Ovary (tissue), 7 donors: ENCODE measurements around the genes LRRC3C, THRA and CDC6.

- PRO-cap, 7 experiments, result no peak in any of the 7 experiments
- RAMPAGE, long total RNA, 2 experiments, result no peak in any of the 2 experiments
Measured at GRCh38 chr17:39924776-39925936, 2.2 kb downstream of the ORMDL3 start.

DNA sequence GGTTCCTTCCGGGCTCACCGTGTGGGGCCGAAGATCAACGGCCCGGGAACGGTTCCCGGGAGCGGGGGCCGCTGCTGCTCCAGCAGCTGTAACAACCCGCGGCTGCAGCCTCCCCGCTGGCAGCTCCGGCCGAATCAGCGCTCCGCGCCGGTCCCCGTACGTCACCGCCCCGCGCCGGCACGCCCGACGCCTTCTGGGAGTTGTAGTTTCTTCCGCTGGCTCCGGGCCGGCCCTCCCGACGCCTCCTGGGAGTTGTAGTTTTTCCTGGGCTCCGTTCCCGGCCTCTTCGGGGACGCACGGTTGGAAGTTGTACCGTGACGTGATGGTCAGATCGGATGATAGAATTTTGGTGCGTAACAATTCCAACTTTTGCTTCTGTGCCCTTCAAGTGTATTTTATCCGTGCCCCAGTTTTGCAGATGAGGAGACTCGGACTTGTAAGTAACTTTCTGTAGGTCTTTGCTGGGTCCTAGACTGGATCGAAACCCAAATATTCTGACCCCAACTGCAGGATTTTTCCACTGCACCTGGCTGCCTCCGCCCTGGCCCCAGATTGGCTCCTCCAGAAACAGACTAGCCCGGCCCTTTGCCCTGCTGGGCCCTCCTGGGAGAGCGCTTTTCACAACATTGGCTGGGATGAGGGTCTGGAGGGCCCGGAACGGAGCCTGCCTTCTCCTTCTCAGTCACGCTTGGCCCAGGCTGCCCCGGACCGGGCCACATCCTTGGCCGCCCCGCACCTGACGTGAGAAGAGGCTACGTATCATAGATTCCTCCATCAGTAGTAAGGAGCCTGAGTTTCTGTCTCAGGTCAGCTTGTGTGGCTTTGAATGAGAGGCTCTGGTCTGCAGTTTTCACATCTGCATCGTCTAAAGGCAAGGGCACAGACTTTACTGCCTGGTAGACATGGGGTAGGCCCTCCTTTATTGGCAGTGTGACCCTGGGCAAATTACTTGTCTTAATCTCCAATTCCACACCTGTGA, at the start of gene LRRC3C:
TSS of gene LRRC3C (plus strand) at position 267 of the 979 bp plus-strand sequence.
- PRO-cap, 7 experiments, result peak in 7 of 7 experiments; most common plus-strand start position 633 of the sequence (in 5); most common minus-strand start position 136 of the sequence (in 5)
- RAMPAGE, long total RNA, 2 experiments, result start-site peak on the plus strand in 2 of 2 experiments, centred at positions 277 to 280 of the sequence, 29 to 39 reads per replicate; start-site peak on the minus strand in 2 of 2 experiments, centred at position 95 of the sequence, 556 to 669 reads per replicate

DNA sequence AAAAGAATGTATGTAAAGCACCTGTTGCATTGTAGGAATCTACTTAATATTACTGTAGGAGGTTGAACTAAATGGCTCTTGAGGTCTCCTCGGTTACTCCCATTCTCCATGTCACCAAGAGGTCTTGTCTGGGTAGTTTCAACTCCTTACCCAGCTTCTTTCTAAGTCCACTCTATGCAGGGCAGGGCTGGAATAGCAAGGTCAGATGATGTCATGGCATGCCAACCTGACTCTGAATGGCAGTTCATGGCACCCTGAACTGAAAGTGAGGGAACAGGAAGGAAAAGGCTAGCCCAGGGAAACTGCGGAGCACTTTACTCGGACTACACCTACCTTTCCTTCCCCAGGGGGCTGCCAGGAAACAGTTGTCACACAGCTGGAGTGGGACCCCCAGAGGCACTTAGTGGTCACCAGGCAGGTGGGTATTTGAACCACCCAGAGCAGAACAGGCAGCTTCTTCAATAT, 973 bp downstream of the LRRC3C start:
- PRO-cap, 7 experiments, result no peak in any of the 7 experiments
- RAMPAGE, long total RNA, 2 experiments, result no peak in any of the 2 experiments

DNA sequence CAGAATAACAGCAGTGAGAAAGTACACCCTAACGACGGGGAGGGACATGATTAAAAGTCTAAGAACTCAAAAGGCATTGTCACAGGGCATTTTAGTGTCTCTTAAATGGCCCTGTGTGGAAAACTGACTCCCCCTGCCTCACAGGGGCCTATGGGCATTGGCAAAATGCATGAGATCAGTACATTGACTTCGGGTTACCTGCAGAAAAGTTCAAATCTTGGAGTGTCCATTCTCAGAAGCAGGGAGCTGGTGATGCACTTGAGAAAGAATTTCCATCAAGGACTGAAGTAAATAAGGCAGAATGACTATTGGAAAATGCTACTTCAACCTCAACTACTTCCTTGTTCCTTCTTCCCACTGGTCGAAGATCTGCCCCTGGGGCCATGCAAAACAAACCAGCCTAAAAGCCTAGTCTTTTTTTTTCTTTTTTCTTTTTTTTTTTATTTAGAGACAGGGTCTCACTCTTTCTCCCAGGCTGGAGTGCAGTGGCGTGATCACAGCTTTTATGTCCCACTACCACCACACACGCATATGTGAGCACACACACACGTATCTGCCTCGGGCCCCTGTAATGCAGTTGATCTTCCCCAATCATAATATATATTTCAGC, 13.8 kb upstream of the GSDMA start:
- PRO-cap, 7 experiments, result no peak in any of the 7 experiments
- RAMPAGE, long total RNA, 2 experiments, result no peak in any of the 2 experiments

DNA sequence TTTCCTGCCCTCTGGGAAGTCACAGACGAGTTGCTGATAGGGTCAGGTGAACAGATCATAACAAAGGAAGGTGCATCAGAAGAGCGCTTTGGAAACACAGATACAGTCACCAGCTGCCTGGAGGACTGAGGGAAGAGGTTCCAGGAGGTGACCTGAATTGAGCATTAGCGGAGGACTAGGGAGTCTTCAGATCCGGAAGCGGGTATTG, 1.1 kb downstream of the GSDMA start:
- PRO-cap, 7 experiments, result no peak in any of the 7 experiments
- RAMPAGE, long total RNA, 2 experiments, result no peak in any of the 2 experiments

DNA sequence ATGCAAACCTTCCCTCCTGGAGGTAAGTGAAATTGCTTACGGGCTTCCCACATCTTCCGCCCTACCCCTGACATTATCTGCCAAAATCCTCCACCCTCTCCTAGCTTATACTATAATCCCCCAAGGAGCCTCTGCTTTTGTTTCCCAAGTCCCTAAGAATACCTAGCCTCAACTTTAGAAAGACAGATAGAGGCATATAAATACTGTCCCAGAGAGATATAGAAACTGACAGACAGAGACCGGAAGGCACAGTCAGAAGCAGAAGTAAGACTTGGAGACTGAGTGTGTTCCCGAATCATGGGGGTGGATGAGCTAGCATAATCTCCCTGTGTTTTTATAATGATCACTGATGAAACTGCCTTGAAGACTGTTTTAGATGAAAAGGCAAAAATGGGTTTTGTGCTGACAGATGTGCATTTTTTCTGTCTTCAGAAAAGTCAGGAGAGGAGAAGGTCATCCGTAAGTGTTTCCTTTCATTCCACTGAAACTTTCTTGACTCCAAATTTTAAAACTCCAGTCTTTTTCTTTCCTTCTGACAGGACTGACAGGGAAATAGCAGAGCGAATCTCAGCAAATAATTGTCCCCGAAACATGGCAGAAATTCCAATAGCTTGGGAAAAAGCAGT, 8.3 kb upstream of the PSMD3 start:
- PRO-cap, 7 experiments, result no peak in any of the 7 experiments
- RAMPAGE, long total RNA, 2 experiments, result no peak in any of the 2 experiments

GRCh38 chr17:40017313-40018130, 2.3 kb downstream of the CSF3 start:
- PRO-cap, 7 experiments, result no peak in any of the 7 experiments
- RAMPAGE, long total RNA, 2 experiments, result no peak in any of the 2 experiments

- PRO-cap, 7 experiments, result no peak in any of the 7 experiments
- RAMPAGE, long total RNA, 2 experiments, result no peak in any of the 2 experiments
Measured at GRCh38 chr17:40018131-40018510, 2.9 kb downstream of the CSF3 start.

DNA sequence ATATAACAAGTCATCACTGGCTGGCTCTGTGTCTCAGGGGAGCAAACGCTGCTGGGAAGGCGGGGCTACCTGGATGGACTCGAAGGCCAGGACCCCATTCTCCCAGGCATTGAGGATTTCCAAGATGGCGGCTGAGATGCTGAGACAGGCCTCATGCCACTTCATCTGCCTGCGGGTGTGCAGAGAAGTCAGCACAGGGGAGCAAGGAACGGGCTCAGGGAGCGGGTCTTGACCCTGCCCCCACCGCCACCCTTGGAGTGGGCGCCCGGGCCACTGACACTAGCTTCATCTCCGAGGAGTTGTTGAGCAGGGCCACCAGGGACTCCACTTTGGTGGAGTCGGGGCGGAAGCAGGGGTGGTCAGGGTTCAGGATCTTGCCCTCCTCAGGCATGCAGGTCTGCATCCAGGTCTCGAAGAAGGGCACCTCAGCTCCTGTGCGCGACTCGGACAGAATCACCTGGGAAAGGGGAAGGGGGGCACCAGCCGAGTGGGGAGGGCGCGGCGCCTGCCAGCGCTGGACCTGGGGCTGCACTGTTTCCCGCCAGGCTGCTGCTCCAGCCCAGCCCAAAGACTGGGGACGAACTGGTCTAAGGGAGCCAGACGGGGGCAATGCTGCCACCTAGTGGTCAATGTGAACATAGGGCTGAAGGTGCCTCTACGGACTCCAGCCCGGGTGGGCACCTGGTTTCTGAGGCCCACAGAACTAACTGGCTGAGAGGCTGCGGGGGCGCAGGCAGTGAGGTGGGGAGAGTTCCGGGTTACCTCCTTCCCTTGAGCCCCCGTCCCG, 11.5 kb downstream of the CSF3 start:
- PRO-cap, 7 experiments, result no peak in any of the 7 experiments
- RAMPAGE, long total RNA, 2 experiments, result no peak in any of the 2 experiments

GRCh38 chr17:40032258-40033039, 17.2 kb downstream of the CSF3 start:
- PRO-cap, 7 experiments, result no peak in any of the 7 experiments
- RAMPAGE, long total RNA, 2 experiments, result no peak in any of the 2 experiments

GRCh38 chr17:40062243-40062628, 529 bp upstream of the THRA start:
- PRO-cap, 7 experiments, result no peak in any of the 7 experiments
- RAMPAGE, long total RNA, 2 experiments, result no peak in any of the 2 experiments

DNA sequence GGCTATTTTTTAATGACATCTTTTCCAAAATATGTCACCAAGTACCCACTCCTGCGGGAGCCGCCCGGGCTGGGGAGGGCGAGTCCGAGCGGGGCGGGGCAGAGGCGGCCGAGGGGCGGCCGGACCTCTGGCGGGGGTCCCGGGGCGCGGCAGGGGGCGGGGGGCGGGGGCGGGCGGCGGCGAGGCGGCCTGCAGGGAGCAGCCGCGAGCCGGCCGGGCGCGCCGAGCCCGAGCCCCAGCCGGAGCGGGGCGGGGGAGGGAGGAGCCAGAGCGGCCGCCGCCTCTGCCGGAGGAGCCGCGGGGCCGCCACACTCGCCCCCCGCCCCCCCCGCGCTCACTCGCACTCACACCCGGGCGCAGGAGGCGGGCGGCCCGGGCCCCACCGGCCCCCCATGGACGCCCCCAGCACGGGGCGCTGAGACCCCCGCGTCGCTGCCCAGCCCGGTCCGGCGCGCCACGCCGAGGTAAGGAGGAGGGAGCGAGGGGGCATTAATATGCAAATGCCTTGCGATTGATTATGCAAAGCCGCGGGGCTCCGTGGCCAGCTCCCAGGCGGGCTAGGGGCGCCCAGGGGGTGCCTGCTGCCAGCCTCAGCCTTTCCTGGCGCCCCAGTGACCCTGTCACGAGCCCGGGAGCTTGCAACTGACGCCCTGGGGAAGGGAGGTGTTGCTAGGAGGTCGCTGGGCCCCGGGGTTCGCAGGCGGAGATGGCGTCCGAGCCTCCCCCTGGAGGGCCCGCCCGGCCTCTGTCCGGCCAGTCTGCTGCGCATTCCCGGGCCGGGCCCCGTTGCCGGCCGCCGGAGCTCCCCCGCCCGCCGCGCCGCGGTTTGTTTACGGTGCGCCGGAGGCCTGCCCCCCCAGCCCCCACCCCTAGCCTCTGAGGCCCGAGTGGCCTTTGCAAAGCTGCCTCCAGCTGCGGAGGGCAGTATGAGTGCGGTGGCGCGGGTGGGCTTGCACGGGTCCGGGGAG, at the start of gene THRA:
TSS of gene THRA (plus strand) at position 337 of the 968 bp plus-strand sequence.
- PRO-cap, 7 experiments, result peak in 7 of 7 experiments; most common plus-strand start position 268 of the sequence (in 4); most common minus-strand start position 747 of the sequence (in 7)
- RAMPAGE, long total RNA, 2 experiments, result no peak in any of the 2 experiments

- PRO-cap, 7 experiments, result peak in 3 of 7 experiments; most common plus-strand start chr17:40065833 (in 3)
- RAMPAGE, long total RNA, 2 experiments, result no peak in any of the 2 experiments
Measured at GRCh38 chr17:40065765-40066231, 3.0 kb downstream of the THRA start.

DNA sequence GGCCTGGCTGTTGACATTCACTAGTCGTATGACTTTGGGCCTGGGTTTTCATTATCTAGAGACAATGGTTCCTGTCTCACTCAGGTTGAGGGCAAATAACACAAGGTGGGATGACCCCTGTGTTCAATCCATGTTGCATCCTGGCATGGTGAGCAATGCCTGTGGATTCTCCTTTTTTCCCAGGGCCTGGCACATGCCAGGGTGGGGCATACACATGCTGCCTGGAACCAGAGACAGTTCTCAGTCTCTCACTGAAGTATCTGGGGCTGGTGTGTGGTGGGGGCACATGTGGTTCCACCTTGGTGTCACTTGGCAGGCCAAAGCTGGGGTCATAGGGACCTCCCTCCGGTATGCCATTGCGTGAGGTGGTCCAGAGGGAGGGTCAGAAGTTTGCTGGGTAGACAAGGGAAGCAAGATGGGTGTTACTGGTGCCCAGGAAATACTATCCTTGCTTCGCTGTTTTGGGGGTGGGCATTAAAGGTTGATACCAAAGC, 5.5 kb downstream of the THRA start:
- PRO-cap, 7 experiments, result no peak in any of the 7 experiments
- RAMPAGE, long total RNA, 2 experiments, result no peak in any of the 2 experiments

GRCh38 chr17:40074183-40074847, 11.6 kb downstream of the THRA start:
- PRO-cap, 7 experiments, result no peak in any of the 7 experiments
- RAMPAGE, long total RNA, 2 experiments, result no peak in any of the 2 experiments

DNA sequence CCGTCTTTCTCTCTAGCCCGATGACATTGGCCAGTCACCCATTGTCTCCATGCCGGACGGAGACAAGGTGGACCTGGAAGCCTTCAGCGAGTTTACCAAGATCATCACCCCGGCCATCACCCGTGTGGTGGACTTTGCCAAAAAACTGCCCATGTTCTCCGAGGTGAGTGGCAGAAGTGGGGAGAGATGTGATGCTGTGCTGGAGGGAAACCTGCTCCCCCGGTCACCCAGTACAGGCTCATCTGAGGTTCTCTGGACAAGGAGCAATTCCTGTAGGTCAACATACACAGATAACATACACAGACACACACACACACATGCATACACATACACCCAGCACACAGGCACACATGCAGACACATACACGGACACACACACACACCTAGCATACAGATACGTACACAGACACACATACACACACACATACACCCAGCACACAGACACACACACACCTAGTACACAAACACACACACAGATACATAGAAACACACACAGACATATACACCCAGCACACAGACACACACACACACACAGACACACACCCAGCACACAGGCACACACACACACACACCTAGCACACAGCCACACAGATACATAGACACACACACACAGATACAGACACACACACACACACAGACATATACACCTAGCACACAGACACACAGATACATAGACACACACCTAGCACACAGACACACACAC, 13.5 kb downstream of the NR1D1 start:
- PRO-cap, 7 experiments, result no peak in any of the 7 experiments
- RAMPAGE, long total RNA, 2 experiments, result no peak in any of the 2 experiments

GRCh38 chr17:40122918-40123592, 1.3 kb downstream of the MSL1 start:
- PRO-cap, 7 experiments, result peak in 5 of 7 experiments; most common plus-strand start chr17:40123475 (in 1); most common minus-strand start chr17:40123315 (in 2)
- RAMPAGE, long total RNA, 2 experiments, result no peak in any of the 2 experiments

GRCh38 chr17:40149009-40149704, 8.8 kb downstream of the CASC3 start:
- PRO-cap, 7 experiments, result no peak in any of the 7 experiments
- RAMPAGE, long total RNA, 2 experiments, result no peak in any of the 2 experiments

DNA sequence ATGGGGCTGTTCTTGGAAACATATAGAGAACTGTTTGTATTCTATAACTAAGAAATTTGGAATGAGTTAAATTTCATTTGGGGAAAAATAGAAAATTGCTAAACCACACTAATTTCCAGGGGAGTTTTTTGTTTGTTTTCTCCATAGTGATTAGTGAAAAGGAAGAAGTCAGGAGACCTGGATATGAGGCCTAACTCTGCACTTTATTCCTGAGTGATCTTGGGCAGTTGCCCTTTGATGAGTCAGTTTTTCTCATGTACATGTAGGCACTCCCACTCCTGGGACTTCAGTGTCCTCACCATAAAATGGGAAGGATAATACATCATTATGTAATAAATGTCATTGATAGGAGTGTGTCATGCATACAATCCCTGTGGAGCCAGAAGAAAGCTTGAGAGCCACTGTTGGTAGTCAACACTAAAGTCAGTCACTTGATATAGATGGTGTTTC, 32.4 kb downstream of the WIPF2 start:
- PRO-cap, 7 experiments, result no peak in any of the 7 experiments
- RAMPAGE, long total RNA, 2 experiments, result no peak in any of the 2 experiments

DNA sequence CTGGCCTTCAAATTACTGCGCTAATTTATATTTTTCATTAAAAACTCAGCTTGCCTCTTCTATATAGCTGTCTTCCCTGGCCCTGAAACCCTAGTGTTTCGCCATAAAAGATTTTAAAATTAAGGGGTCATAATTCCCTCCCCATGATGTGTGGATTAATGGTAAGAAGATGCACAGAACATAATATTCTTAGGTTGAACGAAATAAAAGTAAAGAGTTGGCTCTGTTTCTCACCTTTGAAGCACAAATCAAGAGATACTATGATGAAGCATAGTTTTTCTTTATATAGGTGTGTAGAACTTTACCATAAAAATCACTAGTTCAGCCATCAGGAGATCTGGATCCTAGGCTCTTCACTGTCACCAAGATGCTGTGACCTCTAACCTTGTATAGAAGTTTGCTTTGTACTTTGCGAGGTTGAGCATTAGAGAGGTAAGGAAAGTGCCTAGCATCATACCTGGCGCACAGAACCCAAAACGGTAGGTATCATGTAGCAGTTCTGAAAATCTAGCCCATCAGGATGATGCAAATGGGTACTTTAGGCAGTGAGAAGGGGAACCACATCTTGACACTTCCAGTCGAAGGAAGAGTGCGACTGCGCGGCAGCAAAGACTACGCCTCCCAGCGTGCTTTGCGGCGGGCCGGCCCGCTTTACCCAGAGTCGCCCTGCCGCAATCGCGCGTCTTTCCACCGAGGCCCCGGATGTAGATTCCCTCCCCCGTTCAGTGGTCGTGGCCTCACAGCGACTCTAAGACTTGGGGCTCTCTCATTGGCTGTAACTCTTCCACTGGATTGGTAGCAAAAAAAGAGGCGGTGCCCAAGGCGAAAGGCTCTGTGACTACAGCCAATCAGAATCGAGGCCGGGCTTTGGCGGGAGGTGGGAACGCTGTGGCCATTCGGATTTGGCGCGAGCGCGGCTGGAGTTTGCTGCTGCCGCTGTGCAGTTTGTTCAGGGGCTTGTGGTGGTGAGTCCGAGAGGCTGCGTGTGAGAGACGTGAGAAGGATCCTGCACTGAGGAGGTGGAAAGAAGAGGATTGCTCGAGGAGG, at the start of gene CDC6:
TSS of gene CDC6 (plus strand) at position 895 of the 1,047 bp plus-strand sequence.
- PRO-cap, 7 experiments, result peak in 6 of 7 experiments; most common plus-strand start position 895 of the sequence (in 3); most common minus-strand start position 593 of the sequence (in 5)
- RAMPAGE, long total RNA, 2 experiments, result no peak in any of the 2 experiments